PC-3 (cell line): ENCODE measurements around the genes FAM216B and GTF2F2.

- RAMPAGE, long total RNA, result no peak
These were observed 35.0 kb downstream of the DGKH start for GRCh38 chr13:42083337-42083985.

DNA sequence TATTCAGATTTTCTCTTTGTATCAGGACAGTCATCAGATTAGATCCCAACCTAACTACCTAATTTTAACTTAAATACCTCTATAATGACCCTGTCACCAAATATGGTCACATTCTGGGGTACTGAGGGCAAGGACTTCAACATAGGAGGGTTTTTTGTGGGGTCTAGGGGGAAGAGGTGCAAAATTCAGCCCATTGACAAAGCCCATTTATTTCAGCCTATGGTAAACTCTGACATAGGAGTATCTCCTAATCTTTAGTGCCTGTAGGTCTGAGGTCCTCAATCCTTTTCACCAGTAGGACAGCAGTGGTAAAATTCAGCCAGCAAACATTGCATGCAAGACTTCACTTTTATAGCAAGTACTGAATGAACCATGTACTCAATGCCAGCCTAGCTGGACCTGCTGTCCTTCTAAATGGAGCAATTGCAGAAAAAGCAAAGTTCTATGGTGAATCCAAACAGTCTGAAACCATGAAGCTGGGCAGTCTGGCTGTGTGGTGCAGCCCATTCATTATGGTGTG, 21.0 kb upstream of the TNFSF11 start:
- RAMPAGE, long total RNA, result no peak

GRCh38 chr13:42781217-42781763, at the start of gene FAM216B:
FAM216B (plus strand) TSS chr13:42781584.
- RAMPAGE, long total RNA, result no peak

GRCh38 chr13:42963227-42964006, 28.6 kb downstream of the EPSTI1 start:
- RAMPAGE, long total RNA, result no peak

DNA sequence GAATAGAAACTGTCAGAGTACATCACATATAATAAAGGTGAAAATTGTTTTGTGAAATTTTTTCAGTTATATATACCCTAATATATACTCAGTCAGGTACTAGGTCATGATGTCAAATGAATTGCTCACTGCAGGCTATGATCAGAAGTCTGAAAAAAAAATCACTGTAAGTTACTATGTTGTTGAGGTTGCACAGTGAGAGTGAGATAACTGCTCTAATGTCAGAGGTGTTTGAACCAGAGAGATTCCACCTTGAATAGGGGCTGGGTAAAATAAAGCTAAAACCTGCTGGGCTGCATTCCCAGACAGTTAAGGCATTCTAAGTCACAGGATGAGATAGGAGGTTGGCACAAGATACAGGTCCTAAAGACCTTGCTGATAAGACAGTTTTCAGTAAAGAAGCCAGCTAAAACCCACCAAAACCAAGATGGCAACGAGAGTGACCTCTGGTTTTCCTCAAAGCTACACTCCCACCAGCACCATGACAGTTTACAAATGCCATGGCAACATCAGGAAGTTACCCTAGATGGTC, 10.2 kb downstream of the EPSTI1 start:
- RAMPAGE, long total RNA, result no peak

DNA sequence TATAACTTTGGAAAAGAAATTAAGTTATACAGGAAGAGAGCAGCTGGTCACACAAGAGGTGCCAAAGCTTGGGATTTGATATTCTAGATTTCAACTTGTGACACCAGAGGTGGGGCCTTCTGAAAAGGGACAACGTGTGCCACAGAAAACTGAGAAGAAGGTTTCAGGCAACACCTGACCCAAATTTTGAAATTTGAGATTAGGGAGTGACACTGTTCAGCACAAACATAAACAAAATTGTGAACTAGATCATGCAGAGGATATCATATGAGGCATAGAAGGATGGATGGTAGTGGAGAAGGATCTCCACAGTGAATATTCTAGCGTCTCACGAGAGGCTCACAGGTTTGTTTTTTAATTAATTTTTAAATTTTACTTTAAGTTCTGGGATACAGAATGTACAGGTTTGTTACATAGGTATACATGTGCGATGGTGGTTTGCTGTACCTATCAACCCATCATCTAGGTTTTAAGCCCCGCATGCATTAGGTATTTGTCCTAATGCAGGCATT, 379.6 kb downstream of the ENOX1 start:
- RAMPAGE, long total RNA, result no peak

DNA sequence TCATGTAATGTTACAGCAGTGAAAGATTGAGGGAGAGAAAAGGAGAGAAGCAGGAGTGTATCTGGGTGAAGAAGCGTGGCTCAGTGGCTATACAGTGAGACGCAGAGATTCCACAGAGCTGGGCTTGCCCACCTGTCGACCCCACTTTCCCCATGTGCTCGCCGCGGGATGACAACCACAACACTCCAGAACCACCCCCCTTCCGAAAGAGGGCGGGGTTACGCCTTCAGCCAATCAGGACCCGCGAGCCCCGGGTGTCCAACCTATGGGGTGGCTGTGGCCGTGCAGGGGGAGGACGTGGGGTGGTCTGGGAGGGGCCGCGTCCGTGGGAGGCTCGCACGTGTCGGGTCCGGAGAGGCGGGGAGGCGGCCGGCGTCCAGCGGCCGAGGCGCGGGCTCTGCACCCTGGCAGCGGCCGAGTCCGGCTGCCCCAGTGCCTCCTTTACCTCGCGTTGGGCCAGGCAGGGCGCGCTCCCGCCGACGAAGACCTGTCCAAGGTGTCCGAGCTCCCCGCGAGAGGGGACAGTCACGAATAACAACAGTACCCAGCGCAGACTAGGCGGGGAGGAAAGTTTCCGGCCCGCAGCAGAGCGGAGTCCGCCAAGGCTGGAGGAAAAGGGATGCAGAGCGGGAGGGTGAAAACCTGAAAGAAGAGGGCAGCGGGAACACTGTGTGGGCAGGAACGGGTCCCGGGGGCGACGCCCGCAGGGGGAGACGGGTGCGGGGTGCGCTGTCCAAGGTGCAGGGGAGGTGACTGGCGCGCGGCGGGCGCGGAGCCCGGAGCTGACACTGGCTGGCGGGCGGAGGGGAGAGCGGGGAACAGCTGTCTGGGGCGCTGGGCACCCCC, 985 bp downstream of the ENOX1 start:
- RAMPAGE, long total RNA, result no peak

DNA sequence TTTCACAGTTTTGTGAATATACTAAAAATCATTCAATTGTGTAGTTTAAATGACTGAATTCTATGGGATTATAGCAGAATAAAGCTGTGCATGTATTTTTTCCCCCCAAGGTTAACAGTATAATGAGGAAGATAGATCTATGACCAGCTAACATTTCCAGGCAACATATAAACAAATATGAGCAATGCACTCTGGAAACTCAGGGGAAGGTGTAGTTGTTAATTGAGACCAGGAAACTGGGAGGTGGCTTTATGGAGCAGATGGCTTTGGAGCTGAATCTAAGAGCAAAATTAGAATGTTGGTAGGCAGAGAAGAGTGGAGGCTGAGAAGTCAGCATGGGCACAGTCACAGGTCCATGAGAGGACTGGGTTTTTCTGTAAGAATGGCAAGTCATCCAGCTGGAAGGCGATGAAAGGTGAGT, 41.6 kb downstream of the LACC1 start:
- RAMPAGE, long total RNA, result no peak

DNA sequence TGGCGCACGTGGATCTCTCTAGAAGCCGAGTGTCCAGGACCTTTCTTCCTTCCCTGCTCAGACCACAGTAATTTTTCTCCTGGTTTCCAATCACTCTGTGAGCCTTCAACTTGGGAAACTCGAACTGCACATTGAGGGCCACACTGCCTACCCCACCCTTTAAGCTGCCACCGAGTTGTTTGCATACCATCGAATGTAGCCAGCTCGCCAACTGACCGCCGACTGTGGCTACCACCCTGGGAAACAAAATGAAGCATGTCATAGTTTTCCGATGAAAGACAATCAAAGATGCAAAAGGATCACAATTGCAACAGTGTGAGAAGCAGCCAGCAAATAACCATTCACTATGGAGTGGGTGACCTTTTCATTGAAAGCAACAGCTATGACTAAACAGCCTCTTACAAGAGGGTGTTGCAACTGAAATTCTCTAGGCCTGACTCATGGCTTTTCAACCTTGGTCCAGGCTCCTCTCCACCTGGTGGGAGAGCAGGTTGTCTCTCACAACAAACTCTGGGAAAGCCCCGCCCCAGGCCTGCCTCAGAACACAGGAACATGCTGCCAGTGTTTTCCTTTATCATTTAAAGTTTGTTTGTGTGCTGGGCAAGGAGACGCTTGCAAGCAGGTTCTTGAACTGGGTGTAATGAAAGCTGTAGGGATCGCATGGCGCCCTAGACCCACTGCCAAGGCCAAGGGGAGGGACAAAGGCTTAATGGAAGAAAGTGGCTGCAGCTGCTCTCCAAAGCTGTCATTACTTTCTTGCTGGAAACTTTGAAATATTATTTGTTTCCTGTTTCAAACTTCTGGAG, 70.9 kb upstream of the SMIM2 start:
- RAMPAGE, long total RNA, result no peak

GRCh38 chr13:44300823-44301782, 72.5 kb upstream of the SERP2 start:
- RAMPAGE, long total RNA, result no peak

GRCh38 chr13:44404007-44404921, 30.6 kb downstream of the SERP2 start:
- RAMPAGE, long total RNA, result no peak

- RAMPAGE, long total RNA, result no peak
These were observed 67.5 kb downstream of the TSC22D1 start for GRCh38 chr13:44508583-44509137.

- RAMPAGE, long total RNA, result no peak
These were observed 3.1 kb downstream of the TSC22D1 start for GRCh38 chr13:44572941-44573498.

GRCh38 chr13:44756229-44756916, 180.2 kb upstream of the TSC22D1 start:
- RAMPAGE, long total RNA, result no peak

- RAMPAGE, long total RNA, result no peak
These were observed 659 bp upstream of the GTF2F2 start for GRCh38 chr13:45119605-45120097.

- RAMPAGE, long total RNA, result start-site peak on the plus strand at chr13:45120516-45120561, 361 and 122 reads in 2 replicates
These were observed at the start of gene GTF2F2 for GRCh38 chr13:45120098-45121130. GTF2F2 (plus strand) TSS chr13:45120510.

GRCh38 chr13:45170413-45170891, 30.4 kb downstream of the KCTD4 start:
- RAMPAGE, long total RNA, result no peak

GRCh38 chr13:45333700-45334768, 6.9 kb downstream of the TPT1 start:
- RAMPAGE, long total RNA, result no peak

- RAMPAGE, long total RNA, result no peak
These were observed 1.2 kb downstream of the TPT1 start for GRCh38 chr13:45339821-45340226.

DNA sequence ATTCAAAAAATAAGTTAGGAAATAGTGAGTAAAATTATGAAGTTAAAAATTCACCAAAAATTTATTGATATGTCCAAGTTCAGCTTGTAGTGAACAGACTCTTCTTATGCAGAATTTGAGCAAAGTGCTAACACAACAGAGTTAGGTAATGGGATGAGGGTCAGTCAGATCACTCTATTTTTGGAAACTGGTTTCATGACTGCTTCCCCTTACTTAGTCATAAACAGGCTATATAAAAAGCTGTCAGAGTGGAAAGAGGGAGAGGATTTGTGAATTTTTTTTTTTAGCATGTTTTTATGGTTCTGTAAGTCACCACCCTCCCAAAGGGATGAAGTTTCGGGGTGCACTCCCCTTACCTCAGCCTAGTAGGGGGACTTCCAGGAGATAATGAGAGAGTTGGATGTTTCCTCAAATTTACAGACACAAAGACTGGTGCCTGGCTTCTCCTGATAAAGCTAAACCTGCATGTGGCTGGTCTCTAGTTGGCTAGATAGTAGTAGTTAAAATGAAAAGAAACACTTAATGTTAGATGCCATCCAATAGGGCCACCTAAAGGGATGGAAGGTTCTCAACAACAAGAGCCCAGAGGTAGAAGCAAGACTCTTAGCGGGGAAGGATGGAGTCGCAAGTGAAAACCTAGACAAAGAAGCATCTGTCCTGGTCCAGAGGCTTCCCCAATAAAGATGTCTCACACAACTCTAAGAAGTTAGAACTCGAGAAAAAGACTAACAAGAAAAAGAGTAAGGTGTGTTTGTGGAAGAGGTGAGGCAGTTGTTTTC, 4.4 kb downstream of the CPB2 start:
- RAMPAGE, long total RNA, result no peak